AG10803 (cell line): ENCODE measurements around the gene GP5.

DNA sequence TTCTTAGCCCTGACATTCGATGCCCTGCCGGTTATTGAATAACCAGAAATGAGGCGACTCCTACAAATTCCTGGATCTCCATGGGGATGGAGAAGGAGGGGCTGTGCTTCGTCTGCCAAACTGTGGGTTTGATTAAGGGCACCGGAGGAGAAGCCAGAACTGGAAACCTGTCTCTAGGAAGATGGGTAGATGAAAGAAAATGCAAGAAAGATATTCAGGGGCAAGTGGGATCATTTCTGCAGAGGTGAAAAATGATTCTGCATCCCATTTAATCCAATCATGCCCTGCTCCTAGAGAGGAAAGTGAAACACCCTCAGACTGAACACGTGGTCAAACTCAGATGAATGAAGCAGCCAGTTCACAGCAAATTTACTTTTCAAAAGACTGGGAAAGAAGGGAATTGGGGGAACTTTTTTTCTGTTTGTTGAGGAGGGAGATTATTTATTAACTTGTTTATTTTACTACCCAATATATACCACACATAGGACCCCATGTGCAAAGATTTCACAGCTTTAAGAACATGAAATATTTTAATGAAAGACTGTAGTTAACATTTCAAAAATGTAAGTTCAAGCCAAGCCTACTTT, 23.1 kb upstream of the HES1 start:
- RRBS, result 9% methylated on average over 4 of the region's 6 CpGs

DNA sequence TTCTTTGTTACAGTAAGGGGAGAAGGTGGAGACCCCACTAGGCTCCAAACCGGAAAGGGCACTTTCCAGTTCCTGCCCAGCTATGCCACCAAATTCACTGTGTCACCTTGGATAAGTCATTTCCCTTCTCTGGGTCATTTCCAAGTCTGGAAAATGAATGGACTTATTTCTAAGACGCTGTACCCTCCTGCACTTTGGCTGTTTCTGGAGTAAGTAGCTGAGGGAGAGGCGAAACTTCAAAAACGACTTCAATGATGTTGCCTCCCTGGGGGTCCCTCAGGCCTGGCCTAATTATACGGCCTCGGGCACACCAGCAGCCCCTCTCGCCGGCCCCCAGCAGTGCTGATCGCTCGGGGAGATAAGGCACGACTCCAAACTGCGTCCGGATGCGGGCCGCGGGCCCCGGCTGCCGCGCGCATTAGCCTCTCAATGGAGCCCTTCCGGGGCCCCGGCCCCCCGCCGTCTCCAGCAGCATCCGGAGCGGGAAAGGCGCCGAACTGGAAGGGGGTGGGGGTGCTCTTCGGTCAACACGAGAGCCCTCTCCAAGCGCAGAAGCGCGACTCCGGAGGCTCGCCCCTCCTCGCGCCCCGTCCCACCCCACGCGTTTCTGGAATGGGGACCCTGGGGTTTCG, 4.7 kb downstream of the HES1 start:
- RRBS, result 3% methylated on average over 24 of the region's 41 CpGs

DNA sequence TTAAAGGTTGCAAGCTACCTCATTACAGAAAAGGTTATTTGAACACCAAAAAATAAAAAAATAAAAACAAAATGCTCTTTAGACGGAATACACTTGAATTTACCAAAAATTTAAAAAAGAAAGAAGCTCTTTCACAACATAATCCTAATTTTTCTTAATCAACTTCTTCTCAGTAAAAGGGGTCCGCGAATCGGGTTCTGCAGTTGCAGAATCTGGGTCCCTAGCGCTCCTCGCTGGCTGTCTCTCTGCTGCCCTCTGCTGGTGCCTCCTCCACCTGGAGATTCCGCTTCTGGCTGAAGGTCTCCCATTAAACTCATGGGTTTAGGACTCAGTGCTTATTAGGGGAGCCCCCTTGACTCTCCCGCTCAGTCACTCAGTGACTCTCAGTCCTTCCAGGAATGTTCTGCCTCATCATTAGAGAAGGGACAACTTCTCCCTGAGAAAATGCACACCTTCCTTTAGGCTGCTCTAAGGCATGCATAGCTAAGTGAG, 7.2 kb downstream of the CPN2 start:
- RRBS, result no CpG with 5 or more reads among the region's 8 CpGs

DNA sequence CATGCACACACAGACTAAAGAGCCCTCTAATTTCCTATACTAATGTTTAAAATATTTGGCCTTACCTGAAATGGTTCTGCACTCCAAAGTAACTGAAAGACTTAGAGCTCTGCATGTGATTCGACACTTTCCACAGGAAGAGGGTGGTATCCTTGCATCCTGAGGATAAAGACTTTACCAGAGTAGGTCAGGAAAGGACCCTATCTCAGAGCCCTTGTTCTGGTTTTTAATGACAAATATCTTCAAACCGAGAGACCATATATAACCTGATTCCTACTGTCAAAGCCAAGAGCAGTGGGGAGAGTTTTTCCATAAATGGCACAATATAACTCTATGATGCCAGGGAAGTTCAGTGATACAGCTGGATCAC, at the start of gene GP5:
GP5 (minus strand) TSS at position 94 of the 370 bp plus-strand sequence.
- RRBS, result no CpG with 5 or more reads among the region's 2 CpGs

DNA sequence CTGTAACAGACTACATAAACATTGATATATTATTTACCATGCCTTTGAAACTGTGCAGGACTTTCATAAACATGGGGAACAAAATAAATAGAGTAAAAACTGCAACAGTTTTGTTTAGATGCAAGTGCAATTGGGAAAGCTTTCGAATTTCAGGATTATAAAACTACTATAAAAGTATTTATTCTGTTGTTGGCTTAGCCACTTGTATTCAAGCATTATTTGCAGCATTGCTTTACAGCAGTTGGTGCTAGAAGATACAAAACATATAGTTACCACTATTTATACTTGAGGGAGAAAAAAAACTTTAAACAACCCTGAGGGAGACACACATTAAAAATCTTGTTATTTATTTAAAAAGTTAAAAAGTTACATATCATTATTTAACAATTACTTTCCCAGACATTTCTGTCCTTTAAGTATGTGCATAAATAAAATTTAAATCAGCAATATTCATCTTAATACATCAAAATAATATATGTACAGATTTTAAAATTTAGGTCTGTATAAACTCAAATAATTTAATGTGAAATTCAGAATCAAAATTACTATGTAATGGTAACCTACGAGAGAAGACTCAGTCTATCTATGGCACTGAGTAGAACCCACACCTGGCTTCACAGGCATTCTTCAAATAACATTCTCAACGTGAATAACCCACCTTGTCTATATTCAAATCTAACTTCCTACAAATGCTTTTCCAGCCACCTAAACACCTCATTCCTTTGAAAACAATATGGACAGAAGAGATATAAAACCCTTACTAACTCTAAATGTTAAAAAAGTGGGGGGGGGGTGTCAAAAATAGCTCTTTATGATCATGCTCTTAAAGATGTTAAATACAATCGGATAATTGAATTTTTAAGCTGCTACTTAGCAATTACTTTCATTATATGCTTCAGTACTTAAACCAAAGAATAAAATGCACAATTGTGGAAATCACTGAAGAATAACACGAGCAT, 4.3 kb upstream of the GP5 start:
- RRBS, result no CpG with 5 or more reads among the region's 5 CpGs

- RRBS, result no CpG with 5 or more reads among the region's 8 CpGs
Observed at GRCh38 chr3:194665013-194665736, 6.8 kb downstream of the LSG1 start.

- RRBS, result no CpG with 5 or more reads among the region's 6 CpGs
Observed at GRCh38 chr3:194736294-194736951, 50.7 kb downstream of the FAM43A start.

- RRBS, result no CpG with 5 or more reads among the region's 8 CpGs
Observed at GRCh38 chr3:195173698-195174142, 97.2 kb downstream of the XXYLT1 start.

DNA sequence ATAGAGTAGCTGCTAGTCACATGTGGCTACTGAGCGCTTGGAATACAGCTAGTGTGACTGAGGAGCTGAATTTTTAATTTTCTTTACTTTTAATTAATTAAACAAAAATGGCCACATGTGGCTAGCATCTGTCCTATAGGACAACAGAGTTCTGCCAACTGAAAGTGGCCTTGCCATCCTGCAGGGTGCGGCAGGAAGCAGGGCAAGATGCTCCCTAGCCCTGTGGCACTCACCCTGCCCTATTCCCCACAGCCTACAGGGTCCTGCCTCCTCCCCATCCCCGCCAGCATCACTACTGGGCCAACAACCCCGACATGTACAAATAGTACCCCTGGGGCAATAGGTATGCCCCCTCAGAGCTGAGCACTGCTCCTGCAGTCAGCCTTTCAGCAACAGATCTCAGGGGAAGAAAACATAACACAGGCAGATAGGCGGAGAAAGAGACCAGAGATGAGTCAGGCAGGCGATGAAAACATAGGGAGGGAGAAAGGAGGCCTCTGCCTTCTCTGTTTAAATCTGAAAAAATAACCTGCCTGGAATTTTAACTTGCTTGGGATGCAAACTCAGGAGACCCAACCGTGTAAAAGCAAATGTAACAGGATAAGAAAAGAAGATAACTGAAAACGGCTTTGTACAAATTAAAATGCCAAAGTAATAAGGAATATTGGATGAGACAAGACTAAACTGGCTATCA, 74.7 kb downstream of the XXYLT1 start:
- RRBS, result no CpG with 5 or more reads among the region's 8 CpGs

DNA sequence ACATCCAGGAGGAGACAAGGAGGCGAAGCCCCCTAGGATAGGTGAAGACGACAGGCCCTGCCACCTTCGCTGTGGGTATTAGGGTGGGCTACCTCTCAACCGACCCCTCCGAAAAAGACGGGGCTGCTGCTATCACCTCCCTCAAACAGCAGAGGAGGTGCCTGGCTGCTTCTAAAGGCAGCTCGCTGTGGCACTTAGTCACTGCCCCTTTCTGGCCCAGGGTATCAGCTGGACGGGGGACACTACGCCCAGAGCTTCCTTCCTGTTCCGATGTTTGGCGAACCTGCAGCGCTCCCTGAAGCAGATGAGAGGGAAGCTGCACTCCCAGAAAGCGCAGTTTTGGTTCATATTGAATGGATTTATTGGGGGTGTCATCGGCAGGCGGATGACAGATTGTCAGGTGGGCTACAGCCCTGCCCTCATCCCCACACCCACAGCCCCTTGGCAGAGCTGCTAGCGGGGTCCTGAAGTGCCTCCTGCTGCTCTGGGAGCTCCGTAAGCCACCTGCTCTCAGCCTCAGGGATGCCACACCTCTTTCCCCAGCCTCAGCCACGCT, 10.3 kb downstream of the XXYLT1 start:
- RRBS, result no CpG with 5 or more reads among the region's 18 CpGs

GRCh38 chr3:195306370-195306728, 35.4 kb upstream of the XXYLT1 start:
- RRBS, result no CpG with 5 or more reads among the region's 4 CpGs

GRCh38 chr3:195441432-195441816, 1.4 kb downstream of the ACAP2 start:
- RRBS, result no CpG with 5 or more reads among the region's 7 CpGs

GRCh38 chr3:195450713-195451026, 7.8 kb upstream of the ACAP2 start:
- RRBS, result 14% methylated on average over 2 of the region's 4 CpGs

GRCh38 chr3:195595800-195596132, 12.0 kb upstream of the APOD start:
- RRBS, result no CpG with 5 or more reads among the region's 2 CpGs

GRCh38 chr3:195644708-195645743, 61.3 kb upstream of the APOD start:
- RRBS, result no CpG with 5 or more reads among the region's 17 CpGs

DNA sequence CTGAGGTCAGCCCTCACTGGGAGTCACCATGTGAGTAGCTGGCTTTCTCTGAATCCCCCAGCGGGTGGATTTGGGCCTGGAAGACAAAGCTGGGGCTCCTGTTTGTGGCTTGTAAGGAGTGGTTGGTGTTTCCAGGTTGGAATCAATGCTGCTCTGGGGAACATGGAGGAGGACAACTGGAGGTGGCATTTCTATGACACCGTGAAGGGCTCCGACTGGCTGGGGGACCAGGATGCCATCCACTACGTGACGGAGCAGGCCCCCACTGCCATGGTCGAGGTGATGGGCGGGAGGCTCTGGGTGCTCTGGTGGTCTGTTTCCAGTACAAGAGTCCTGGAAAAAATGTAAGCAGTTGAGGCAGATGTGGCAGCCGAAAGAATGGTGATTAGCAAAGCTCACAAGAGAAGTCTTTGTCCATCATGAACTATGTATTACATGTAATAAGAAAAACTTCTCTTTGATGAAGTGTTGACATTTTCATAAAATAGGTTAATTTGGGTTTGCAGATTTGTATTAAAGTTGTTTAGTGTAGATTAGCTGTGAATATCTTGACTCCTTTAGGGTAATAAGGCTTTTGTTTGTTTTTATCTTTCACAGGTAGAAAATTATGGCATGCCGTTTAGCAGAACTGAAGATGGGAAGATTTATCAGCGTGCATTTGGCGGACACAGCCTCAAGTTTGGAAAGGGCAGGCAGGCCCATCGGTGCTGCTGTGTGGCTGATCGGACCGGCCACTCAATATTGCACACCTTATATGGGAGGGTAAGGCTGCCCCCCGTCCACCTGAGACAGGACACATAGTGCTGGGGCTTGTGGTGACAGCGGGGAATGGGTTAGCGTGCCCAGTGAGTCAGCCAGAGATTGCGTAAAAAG, 57.1 kb upstream of the MUC20 start:
- RRBS, result no CpG with 5 or more reads among the region's 18 CpGs

GRCh38 chr3:195724855-195725205, 4.1 kb downstream of the MUC20 start:
- RRBS, result no CpG with 5 or more reads among the region's 12 CpGs

DNA sequence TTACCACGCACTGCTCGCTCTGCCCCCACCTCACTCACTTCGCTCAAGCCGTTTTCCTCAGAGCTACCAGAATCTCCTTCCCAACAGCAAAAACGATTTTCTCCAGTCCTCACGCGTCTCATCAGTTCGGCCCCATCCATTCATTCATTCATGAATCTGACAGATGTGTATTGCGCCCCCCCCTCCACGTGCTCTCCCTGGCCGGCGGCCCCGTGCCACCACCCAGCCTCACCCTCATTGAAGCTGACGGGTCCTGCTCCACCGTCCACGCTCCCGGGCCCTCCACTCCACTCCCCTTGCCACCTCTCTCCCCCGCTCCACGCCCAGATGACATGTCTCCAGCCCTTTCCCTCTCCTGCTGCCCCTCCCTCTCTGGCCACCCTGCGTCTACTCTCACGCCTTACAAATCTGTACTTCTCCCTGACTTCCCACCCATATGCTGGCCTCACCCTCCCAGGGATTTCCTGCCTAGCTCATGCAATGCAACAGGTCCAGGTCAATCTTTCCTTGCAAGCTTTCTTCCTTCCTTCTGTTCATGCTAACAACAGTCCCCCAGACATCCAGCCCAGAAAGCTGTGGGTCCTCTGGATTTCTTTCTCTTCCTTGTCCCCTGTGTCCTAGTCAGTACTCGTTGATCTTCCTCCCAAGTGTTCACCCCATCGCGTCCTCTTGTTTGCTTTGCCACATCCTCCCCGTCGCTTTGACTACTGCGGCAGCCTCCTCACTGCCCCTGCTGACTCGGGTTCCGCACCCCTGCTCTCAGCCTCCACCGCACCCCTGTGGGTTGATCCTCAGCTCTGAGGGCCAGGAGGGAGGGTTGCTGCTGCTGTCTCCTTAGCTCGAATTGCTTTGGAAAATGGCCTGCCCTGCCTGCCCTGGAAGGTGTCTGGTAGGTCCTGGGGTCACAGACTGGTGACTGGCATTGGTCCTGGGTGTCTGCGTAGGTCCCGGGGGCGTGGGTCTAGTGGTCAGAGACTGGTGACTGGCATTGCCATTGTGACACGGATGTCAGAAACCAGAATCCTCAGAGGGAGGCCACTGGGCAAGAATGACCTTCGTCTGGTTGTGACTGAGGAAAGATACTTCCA, 9.7 kb downstream of the MUC4 start:
- RRBS, result 30% methylated on average over 7 of the region's 36 CpGs

DNA sequence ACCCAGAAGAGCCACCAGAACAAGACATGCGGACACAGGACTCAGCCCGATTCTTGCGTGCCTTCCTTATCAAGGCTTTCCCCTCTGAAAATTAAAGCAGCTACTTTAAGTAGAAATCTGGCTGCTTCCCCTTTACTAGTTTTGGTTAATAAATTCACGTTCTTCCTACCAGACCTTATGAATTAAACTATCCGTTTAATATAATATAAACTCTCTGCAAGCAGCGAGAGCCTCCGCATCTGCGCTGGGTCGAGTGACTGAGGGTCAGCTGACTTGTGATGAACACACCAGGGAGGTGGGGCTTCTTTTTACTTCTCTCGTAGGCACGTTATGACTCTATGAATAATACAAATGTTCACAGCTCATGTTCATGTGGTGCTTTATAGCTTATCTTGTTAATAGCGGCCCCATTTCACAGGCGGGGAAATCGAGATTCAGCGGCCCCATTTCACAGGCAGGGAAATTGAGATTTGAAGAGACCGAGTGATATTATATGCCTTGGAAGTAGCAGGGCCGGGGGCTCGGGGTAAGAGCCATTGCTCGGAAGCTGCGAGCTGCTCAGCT, 8.4 kb downstream of the MUC4 start:
- RRBS, result no CpG with 5 or more reads among the region's 20 CpGs

DNA sequence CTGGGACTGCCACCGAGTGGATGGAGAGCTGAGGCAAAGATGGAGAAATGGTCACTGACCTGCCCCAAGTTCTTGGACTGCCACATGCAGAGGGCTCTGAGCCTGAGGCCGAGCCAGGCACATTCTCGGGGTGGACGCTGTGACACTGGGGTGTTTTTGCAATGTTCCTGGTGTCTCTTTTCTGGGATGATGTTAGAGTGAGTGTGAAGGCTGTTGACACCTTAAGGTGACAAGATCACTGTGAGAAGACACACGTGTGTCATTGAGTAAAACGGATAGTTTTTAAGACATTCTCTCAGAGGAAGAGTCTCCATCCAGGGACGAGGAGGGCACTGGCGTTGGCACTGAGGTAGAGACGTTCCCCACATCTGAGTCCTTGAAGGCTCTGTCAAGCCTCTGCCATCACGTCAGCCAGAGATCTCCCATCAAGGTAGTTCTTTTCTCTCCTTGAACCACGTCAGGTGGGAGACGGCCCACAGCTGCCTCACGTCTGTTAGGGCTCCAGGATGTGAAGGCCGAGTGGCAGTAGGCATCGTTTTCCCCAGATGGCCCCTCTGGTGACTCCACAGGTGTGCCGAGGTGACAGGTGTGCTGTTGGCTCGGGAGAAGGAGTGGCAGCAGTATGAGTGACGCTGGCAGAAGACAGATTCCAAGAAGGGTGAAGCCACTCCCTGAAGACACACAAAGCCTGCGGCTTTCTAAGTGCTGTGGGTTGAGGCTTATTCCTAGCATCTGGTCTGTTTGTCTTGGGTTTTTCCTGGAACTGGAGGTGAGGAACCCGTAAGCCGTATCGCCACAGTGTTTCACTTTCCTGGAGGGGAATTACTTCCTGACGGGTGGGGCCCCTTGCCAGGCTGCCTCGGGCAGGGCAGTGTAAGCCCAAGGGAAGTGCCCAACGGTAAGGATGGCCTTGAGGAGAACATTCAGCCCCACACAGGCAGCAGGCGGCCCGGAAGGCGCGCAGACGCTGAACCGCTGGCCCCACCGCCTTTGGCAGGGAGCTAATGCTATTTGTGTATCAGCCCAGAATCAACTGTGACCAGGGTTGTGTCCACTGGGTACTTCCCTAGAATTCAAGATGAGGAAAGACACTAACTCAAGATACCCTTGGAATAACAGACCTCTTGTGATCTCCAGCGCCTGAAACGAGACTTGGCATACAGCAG, 7.5 kb downstream of the MUC4 start:
- RRBS, result no CpG with 5 or more reads among the region's 34 CpGs